ENCODE measurements around a stretch of chr4.

DNA sequence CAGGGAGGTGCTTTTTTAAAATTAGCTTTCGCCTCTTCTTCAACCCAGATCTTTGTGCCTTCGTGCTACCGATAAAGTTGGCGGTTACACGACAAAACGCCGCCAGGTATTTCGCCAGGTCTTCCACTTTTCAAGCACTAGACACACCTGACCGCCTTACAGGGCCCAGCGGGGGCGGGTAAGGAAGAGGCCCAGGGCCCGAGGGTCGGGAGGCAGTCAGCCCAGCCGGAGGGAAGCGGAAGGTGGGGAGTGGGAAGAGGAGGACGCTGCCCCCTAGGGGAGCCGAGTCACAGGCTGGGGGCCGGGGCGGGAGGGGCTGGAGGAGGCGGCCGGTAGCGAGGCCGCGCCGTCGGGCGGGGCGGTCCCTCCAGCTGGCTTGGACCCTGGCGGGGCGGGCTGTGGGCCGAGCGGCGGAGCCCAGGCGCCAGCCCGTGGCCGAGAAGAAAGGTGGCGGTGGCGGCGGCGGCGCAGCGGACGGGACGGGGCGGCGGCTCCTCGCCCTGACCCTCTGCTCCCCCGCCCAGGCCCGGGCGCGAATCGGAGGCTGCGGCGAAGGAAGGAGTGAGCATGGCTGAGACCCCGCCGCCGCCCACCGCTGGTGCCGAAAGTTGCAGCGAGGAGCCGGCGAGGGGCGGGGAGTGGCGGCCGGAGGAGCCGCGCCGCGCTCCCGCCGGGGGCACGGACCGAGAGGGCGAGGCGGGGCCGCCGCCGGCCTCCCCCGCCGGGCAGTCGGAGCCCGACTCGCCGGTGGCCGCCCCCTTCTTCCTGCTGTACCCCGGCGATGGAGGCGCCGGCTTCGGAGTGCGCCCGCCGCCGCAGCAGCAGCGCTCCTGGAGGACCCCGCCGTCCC lies 16.3 kb downstream of the UTP3 start:
- PRO-cap, result bidirectional peak, plus-strand start at position 441 of the sequence, minus-strand start at position 244 of the sequence

DNA sequence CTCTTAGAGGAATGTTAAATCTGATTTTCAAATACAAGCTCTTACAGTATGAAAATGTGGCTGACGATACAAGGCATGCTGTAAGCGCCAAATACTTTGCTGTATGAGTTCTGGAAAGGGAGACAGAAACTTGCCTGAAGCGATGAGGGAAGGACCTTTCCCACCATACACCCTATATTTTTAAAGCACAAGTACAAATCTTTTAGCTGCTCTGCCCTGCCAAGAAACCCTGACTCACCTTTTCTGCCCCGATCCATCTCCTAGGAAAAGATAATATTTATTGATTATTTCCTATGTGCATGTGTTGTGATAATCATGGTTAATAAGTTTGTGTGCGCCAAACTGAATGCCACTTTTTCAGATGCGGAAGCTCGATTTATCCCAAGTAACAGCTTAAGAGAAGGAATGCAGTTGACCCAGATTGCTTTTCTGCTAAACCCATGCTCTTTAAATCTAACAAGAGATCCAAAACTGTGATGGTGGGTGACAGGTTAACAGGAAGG lies 15.6 kb upstream of the RUFY3 start:
- PRO-cap, result no peak

DNA sequence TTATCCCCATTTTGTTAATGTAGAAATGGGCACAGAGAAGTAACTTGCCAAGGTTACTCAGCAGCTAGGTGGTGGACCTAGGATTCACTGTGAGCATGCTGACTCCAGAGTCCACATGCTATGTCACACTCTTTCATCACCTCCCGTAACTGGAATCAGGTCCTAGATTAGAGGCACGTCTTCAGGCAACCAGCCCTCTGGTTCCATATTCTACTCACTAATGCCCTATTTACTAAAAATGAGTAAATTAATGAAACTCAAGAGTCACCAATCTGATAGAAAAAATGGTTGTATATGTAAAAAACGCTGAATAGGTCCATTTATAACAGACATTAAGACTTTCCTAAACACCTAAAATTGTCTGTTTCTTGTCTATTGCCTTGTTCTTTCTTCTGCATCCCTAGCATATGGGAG lies 7.7 kb upstream of the RUFY3 start:
- PRO-cap, result no peak

- PRO-cap, result no peak
Observed at GRCh38 chr4:73192204-73193046, 66.2 kb downstream of the ANKRD17 start.

- PRO-cap, result no peak
Observed at GRCh38 chr4:73258871-73258998, 137 bp upstream of the ANKRD17 start.

DNA sequence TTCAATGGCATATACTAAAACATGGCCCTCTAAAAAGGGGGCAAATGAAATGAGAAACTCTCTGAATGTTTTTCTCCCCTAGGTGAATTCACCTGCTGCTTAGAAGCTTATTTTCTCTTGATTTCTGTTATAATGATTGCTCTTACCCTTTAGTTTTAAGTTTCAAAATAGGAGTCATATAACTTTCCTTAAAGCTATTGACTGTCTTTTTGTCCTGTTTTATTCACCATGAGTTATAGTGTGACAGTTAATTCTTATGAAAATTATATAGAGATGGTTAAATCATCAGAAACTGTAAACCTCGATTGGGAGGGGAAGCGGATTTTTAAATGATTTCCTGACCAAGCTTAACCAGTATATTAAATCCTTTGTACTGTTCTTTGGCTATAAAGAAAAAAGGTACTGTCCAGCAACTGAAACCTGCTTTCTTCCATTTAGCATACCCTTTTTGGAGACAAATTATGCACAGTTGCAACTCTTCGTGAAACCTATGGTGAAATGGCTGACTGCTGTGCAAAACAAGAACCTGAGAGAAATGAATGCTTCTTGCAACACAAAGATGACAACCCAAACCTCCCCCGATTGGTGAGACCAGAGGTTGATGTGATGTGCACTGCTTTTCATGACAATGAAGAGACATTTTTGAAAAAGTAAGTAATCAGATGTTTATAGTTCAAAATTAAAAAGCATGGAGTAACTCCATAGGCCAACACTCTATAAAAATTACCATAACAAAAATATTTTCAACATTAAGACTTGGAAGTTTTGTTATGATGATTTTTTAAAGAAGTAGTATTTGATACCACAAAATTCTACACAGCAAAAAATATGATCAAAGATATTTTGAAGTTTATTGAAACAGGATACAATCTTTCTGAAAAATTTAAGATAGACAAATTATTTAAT lies 4.3 kb downstream of the ALB start:
- PRO-cap, result no peak

GRCh38 chr4:73599070-73599718 lies 21.0 kb downstream of the RASSF6 start:
- PRO-cap, result no peak

DNA sequence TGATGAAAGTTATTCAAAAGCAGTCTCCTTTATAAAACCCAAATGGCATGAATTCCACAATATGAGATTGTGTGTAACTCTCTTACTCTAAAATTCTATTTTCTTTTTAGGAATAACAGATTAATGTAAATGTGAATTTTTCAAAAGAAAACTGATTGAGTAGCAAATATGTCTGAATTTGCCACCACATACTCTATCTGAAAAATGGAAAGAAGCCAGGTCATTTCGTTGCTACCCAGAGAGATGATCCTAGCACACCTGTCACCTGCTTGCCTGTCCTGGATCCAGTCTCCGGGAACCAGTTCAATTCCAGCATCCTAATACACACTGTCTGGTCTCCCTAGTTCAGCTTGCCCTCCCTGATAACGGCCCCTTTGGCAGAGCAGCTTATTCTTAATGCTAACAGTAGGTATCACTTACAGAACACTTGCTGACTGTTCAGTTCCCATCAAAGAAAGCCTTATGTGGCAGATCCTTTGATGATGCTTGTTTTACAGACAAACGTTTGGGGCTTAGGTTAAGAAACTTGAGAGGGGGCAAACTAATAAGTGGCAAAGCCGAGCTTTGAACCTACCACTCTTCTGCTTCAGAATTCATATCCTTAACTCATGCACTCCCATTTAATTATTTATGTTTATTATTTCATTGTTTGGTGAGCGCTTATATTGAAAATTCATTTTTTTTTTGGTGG lies 976 bp downstream of the RASSF6 start:
- PRO-cap, result no peak

- PRO-cap, result no peak
Observed at GRCh38 chr4:73741120-73741547, 765 bp downstream of the CXCL8 start.

DNA sequence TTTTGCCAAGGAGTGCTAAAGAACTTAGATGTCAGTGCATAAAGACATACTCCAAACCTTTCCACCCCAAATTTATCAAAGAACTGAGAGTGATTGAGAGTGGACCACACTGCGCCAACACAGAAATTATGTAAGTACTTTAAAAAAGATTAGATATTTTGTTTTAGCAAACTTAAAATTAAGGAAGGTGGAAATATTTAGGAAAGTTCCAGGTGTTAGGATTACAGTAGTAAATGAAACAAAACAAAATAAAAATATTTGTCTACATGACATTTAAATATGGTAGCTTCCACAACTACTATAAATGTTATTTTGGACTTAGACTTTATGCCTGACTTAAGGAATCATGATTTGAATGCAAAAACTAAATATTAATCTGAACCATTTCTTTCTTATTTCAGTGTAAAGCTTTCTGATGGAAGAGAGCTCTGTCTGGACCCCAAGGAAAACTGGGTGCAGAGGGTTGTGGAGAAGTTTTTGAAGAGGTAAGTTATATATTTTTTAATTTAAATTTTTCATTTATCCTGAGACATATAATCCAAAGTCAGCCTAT lies 1.3 kb downstream of the CXCL8 start:
- PRO-cap, result no peak

DNA sequence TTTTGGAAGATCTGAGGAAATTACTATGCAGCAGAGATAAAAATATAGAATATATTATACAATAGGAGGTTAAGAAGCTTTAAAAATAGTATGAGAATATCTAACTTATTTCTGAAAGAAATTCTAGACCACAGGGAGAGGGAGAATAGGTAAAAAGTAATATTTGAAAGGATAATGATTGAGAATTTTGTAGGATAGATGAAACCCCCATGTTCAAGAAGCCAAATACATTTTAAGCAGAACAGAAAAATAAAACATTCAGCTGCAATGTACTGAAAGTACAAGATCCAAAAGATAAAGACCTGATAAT lies 15.4 kb downstream of the CXCL1 start:
- PRO-cap, result no peak

DNA sequence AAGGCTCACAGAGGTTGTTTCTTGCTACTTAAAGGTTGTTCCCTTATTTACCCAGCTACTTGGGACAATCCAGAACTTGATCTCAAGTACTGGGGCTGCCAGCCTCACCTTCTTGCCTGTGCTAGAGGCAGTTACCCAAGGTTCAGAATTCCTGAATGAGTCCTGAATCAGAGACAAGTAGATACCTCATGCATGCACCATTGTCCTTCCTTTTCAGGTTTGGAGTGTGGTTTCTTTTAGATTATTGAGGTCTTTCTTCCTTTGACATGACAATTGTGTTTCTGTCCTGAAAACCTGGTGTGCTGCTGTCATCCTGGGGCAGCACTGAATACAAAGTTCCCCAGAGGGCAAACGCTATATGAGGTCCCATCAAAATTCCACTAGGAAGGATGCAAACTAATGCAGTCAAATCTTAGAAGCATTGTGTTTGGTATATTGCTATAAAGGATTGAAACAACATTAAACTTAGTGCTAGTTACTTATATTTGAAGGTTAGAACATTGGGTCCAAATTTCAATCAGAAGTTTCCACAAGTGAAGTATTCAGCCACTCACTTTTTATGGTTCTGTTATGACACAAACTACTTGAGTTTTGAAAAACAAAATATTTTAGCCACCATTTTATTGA lies 3.4 kb downstream of the CXCL2 start:
- PRO-cap, result no peak

- PRO-cap, result no peak
Observed at GRCh38 chr4:74167591-74167919, 9.6 kb downstream of the MTHFD2L start.

- PRO-cap, result no peak
Observed at GRCh38 chr4:74886496-74887029, 46.4 kb upstream of the PARM1 start.

GRCh38 chr4:74941235-74941667 lies 8.3 kb downstream of the PARM1 start:
- PRO-cap, result no peak

- PRO-cap, result no peak
Observed at GRCh38 chr4:75028086-75028921, 95.4 kb downstream of the PARM1 start.

DNA sequence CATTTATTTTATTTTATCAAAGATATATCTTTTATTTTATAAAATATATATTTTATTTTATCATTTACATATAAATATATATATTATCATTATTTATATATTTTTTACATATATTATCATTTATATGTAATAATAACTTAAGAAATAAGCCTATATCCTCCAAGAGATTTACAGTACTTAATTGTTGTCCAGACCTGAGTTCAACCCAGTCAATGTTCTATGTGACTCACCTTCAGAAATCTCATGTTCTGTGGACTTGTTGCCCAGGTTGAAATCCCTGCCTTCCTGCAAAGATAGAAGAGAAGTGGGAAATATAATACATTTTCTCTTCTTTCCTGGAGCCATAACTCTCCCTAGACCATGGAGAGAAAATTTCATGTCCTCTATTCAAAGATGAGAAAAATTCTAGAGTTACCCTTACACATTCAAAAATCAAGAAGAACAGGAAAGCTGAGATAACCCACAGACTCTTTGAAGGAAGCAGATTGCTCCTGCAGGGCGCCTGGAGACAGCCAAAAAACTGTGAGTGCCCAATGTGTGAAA lies 247.3 kb downstream of the PARM1 start:
- PRO-cap, result no peak

- PRO-cap, result no peak
Observed at GRCh38 chr4:75642058-75642594, 11.8 kb upstream of the CDKL2 start.

DNA sequence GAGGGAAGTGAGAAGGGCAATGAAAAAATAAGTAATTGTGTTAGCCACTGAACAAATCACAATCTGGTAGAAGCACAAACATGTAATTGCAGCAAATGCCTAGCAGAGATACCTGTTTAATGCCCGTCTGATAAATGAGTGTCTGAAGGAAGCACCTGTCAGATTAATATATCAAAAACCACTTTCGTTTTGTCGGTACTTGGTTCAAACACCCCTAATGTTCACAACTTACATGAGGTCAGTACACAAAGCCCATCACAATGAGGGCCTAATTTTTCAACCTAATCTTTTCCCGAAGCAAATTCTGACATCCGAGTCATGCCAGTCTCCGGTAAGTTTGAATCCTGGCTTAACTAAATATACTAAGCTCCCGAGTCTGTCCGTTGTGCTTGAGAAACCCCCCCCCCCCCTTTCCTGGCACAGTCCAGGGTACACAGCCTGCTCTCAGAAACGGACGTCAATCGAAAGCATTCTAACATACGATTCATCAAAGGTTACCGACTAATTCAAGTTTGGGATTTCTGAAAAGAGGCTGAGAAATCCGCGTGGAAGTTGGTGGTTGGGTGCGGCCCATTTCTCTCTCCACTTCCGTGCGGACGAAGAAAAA lies 764 bp downstream of the SDAD1 start:
- PRO-cap, result no peak

GRCh38 chr4:76010805-76011439 lies 3.6 kb upstream of the CXCL9 start:
- PRO-cap, result no peak

All from ureter (tissue), 1 donor.